Gastroesophageal sphincter (tissue), 4 donors: ENCODE measurements around a stretch of chr4.

DNA sequence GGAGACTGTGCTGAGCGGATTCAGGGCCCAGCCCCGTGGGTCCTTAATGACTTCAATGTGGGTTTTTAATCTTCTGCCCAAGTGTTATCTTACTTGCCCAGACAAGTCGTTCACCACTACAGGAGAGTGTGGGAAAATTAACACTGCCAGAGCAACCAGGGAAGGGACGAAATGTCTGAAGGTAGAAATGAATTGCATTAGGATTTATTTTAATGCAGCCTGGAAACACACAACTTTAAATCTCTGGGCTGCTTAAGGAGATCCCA, 51.9 kb upstream of the STOX2 start:
- PRO-cap = no peak
- RAMPAGE, long total RNA, 4 experiments = start-site peak on the plus strand in 1 of 4 experiments, centred at position 60 of the sequence, 6 reads per replicate

DNA sequence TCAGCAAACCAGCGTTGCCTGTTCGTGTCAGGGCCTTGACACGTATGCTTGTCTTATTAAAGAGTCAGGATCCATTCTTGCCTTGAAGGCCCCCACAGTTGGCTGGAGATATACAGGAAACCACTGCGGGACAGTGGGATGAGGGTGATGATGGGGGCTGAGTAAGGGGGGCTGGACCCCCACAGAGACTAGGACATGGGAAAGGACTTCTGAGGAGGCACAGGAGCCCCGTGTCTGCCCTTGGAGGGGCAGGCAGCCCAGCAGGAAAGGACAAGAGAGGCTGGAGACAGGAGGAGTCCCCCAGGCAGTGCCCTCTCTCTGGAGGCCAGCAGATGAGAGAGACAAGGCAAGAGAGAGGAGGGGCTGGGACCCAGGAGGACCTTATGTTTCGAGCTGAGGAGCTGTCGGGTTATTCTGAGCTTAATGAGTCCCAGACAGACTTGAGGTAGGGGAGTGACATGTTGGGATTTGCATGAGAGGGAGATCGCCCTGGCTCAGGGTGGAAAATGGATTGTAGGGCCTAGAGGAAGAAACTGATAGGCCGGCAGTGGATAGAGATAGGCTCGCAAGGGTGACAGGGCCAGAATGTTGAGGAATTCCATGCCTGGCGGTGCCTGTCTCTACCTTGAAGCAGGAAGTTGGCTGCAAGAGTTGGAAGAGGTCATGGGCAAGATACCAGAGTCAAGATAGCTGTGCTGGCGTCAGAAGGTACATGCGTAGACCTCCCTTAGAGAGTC, 19.2 kb downstream of the STOX2 start:
- PRO-cap = no peak
- RAMPAGE, long total RNA, 4 experiments = start-site peak on the plus strand in 1 of 4 experiments, centred at position 127 of the sequence, 6 reads per replicate

DNA sequence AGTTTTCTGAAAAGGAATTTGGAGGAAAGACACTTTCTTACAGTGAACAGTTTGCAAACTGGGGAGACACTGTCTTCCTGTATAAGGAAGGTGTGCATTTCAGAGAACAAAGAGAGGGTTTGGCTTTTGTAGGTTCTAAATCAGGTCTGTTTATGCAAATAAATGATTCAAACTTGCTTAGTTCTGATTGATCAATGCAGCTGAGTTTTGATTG, 62.9 kb upstream of the ENPP6 start:
- PRO-cap = no peak
- RAMPAGE, long total RNA, 4 experiments = no peak in any of the 4 experiments

DNA sequence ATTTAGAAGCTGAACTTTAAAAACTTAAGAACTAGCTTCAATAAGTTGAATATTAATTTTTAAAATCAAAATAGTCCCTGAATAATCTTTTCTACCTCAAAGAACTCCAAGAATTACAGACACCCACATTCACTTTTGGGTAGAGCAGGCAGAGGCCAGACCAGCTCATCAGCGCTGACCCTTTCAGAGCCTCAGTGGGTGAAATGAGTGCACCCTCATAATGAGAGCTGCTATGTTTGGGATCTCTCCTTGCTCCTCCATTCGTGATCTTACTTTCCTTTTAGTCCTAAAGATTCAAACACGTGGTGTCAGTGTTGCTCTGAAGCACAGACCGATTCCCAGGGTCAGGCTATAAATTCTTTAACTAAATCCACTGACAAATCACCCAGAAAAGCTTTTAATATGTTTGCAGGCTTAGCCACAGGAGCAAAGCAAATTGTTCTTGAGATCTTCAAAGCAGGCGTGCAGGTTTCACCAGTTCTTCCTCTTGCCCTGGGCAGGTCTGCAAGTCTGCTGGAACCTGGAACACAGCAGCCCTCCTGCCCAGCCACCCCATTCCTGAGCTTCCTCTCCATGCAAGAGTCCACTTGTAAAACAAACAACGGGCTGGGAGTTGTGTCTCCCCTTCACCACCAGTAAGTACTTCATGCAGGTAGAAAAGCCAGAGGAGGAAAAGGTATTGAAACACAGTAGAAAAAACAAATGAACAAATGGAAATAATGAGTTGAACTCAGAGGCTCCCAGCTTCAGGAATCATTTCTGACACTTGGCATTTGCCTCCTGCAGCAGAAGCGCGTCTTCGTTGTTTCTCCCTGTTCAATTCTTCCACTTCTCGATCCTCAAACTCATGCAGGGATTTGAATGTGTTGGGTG, 70.1 kb upstream of the ENPP6 start:
- PRO-cap = no peak
- RAMPAGE, long total RNA, 4 experiments = no peak in any of the 4 experiments

GRCh38 chr4:184292828-184293362, 75.2 kb upstream of the ENPP6 start:
- PRO-cap = no peak
- RAMPAGE, long total RNA, 4 experiments = no peak in any of the 4 experiments

- PRO-cap = no peak
- RAMPAGE, long total RNA, 4 experiments = no peak in any of the 4 experiments
These were observed 96.4 kb upstream of the ENPP6 start for GRCh38 chr4:184313882-184314609.

GRCh38 chr4:184344920-184346051, 127.6 kb upstream of the ENPP6 start:
- PRO-cap = no peak
- RAMPAGE, long total RNA, 4 experiments = no peak in any of the 4 experiments

DNA sequence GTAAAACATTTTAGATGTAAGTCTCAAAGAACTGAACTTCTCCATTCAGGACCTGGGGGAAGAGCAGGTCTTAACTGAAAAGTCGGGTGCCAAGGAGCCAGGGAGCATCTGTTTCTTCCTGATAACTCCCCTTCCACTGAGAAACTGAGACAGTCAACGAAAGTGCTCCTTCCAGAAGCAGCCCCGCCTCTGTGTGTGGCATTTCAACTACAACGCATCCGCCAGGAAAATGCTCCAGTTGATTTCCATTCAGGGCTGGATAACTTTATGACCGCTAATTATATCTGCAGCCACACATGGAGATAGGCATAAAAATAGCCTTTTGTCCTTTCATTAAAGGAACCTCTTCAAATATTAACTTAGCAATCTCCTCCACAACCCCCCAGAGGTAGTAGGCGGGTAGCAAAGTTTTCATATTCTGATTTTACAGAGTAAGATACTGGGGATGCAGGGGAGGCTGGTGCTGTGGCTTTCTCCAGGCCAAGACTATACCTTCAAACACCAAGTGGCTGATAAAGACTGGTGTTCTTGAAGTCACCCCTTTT, 87.8 kb downstream of the IRF2 start:
- PRO-cap = no peak
- RAMPAGE, long total RNA, 4 experiments = no peak in any of the 4 experiments

- PRO-cap = no peak
- RAMPAGE, long total RNA, 4 experiments = no peak in any of the 4 experiments
These were observed 87.1 kb downstream of the IRF2 start for GRCh38 chr4:184386999-184387863.

DNA sequence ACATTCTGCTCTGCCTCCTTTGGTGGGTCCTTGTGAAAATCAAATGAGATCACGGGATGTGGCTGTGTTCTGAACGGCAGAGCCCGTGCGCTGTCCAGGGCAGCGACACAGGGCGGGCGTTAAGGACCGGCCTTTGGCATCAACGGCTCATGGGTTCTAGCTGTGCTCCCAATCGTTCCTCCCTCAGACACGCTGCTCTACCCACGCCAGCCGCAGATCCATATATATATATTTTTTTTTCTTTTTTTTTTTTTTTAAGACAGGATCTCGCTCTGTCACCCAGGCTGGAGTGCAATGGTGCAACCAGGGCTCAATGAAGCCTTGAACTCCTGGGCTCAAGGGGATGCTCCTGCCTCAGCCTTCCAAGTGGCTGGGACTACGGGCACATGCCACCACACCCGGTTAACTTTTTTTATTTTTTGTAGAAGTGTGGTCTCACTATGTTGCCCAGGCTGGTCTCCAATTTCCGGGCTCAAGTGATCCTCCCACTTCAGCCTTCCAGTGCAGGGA, 78.1 kb downstream of the IRF2 start:
- PRO-cap = no peak
- RAMPAGE, long total RNA, 4 experiments = no peak in any of the 4 experiments

DNA sequence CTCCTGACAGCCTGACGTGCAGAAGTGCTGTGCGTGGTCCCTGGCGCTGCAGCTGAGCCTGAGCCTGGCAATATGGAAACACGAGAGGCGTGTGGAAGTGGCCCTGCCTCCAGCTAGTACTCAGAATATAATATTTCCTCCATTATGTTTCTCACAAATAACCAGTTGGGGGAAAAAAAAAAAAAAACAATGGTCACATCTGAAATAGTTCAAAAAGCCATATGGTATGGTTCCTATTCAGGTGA, 42.7 kb downstream of the IRF2 start:
- PRO-cap = no peak
- RAMPAGE, long total RNA, 4 experiments = no peak in any of the 4 experiments

DNA sequence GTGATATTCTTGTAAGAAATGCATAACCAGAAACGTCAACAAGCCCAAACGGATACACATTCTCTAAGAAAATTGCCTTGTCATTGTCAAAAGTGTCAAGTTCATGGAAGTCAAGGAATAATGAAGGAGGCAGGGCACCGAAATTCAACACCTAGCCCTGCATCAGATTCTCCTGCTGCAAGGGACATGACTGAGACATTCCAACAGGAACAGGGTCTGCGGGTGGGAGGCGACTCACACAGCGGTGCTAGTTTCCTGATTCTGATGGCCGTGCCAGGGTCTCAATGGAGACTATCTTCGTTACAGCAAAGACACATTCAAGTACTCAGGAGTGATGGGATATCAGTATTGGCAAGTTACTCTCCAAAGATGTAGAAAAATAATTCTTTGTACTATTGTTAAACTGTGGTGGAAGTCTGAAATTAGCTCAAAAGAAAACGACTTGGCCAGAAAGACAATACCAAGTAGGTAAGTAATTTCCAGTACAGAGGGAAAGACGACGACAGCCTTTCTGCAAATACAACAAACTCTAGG, 26.6 kb downstream of the IRF2 start:
- PRO-cap = no peak
- RAMPAGE, long total RNA, 4 experiments = no peak in any of the 4 experiments

DNA sequence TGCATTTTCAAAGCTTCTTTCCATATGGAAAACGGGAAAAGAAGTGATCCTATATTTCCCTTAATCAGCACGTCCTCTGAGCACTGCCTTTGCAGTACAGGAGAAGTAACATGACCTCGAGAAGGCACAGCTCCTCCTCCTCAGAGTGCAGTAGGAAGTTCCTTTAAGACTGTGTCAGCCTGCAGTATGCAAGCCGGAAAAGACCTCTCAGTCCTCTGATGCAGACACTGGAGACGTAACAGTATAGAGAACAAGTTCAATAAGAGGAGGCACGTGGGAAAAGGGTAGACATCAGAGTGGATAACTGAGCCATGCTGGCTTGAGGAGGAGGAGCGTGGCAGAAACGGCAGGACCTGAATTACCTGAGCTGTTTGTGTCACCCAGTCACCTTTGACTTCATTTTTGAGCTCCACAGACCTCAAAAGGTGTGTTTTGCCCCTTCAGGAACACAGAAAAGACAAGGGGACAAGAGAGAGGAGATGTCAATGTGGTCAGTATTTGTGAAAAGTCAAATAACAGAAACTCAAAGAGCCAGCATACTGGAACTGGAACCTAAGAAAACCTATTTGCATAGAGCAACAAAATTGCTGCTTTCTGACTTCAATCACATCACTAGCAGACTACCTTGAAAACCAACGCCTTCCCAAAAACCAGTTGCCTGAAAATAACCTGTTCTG, 20.8 kb downstream of the IRF2 start:
- PRO-cap = no peak
- RAMPAGE, long total RNA, 4 experiments = no peak in any of the 4 experiments

DNA sequence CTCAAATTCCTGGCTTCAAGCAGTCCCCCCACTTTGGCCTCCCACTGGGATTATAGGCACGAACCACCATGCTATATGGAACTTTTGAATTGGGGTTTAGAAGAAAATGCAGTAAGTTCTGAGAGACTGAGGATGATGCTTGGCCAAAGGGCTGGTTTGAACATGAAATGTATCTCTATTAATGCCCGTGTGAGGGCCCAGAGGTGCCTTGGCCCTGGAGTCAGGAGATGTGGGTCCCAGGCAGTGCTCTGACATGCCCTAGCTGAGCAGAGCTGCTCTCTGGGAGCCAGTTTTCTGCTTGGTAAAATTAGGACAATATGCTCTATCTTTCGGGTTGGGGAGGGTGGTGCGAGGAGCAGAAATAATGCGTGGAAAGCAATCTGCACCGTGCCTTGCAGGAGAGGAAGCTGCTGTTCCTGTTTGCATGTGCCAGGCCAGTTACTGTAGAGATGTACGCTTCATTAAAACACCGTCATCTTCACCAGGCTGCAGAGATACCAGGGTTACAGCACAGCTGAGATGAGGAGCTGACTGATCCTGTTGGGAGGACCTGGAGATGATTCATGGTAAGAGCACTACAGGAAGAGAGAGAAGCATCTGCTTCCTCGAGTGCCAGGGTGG, 29.4 kb upstream of the IRF2 start:
- PRO-cap = no peak
- RAMPAGE, long total RNA, 4 experiments = no peak in any of the 4 experiments

GRCh38 chr4:184514269-184514687, 39.9 kb upstream of the IRF2 start:
- PRO-cap = no peak
- RAMPAGE, long total RNA, 4 experiments = no peak in any of the 4 experiments

- PRO-cap = unidirectional peak, plus-strand start at chr4:184648796; bidirectional peak, plus-strand start at chr4:184648846, minus-strand start at chr4:184648877
- RAMPAGE, long total RNA, 4 experiments = no peak in any of the 4 experiments
These were observed 966 bp downstream of the CASP3 start for GRCh38 chr4:184647896-184649066.

DNA sequence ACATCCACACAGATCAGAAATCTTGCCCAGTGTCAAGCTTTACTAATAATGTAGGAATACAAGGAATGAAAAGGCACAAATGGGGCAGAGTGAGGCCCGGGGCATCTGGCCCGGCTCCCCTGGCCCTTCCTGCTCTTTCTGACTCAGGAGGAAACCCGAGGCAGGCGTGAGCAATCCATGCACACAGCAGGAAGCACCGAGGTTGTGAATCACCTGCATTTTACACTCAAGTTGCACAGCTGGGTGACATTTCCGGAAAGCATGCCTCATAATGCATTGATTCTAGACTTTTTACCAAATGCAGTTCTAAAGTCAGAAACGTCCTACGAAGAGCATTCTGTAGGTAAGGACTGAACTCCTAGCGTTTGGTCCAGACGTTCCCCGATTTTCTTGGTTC, 38.9 kb downstream of the PRIMPOL start:
- PRO-cap = no peak
- RAMPAGE, long total RNA, 4 experiments = no peak in any of the 4 experiments

DNA sequence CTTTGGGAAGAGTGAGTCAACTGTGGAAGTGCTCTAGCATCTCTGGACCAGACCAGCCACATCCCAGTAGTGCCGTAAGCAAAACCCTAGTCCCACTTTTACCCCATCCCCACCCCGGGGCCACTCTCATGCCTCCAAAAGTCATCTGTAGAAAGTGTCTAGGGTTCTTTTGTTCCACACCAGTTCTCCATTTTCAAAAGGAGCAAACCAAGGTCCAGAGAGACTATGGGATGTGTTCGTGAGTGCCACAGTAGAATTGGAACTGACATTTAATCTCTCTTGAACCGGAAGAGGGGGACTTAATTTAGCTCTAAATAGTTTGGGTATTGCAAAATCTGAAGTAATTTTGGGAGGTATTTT, 27.1 kb upstream of the CENPU start:
- PRO-cap = no peak
- RAMPAGE, long total RNA, 4 experiments = no peak in any of the 4 experiments

- PRO-cap = no peak
- RAMPAGE, long total RNA, 4 experiments = no peak in any of the 4 experiments
These were observed 42.6 kb upstream of the CENPU start for GRCh38 chr4:184776296-184777027.

GRCh38 chr4:184838610-184839352, 13.0 kb upstream of the ACSL1 start:
- PRO-cap = no peak
- RAMPAGE, long total RNA, 4 experiments = no peak in any of the 4 experiments